ENCODE measurements around the gene C9orf152.

GRCh38 chr9:107637312-107638497 lies 148.1 kb upstream of the KLF4 start:
- PRO-cap: bidirectional peak, plus-strand start at chr9:107638021, minus-strand start at chr9:107637724; unidirectional peak, plus-strand start at chr9:107638211
- RAMPAGE, long total RNA: no peak
- RRBS: 6% methylated on average over 24 of the region's 71 CpGs

GRCh38 chr9:107750622-107751020 lies 261.1 kb upstream of the KLF4 start:
- PRO-cap: no peak
- RAMPAGE, long total RNA: no peak
- RRBS: no CpG with 5 or more reads among the region's 6 CpGs

- PRO-cap: no peak
- RAMPAGE, long total RNA: no peak
- RRBS: no CpG with 5 or more reads among the region's 10 CpGs
Measured at GRCh38 chr9:108142498-108143235, 653.1 kb upstream of the KLF4 start.

DNA sequence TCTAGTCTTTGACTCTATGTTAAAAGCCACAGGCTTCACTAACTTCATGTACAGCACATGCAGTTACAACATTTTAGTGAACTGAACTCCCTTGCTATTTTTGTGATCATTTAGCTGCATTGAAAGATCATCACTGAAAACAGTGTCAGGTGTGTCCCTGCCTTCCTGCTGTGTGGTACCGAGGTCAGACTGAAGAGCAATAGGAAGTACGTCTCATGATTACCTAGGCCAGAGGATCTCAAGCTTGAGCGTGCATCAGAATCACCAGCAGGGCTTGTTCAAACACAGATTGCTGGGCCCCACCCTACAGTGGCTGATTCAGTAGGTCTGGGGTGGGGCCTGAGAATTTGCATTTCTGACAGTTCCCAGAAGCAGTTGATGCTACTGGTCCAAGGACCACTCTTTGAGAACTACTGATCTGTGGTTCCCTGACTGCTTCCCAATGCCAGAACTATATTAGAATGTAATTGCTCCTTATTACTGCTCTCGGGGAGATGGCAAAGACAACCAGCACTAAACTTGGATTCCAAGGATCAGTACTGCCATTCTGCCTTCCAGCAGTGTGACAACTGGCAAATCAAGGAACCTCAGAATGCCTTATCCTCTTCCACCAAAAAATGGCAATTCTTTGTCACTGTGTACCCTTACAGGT lies 159.6 kb downstream of the ACTL7B start:
- PRO-cap: no peak
- RAMPAGE, long total RNA: no peak
- RRBS: no CpG with 5 or more reads among the region's 4 CpGs

DNA sequence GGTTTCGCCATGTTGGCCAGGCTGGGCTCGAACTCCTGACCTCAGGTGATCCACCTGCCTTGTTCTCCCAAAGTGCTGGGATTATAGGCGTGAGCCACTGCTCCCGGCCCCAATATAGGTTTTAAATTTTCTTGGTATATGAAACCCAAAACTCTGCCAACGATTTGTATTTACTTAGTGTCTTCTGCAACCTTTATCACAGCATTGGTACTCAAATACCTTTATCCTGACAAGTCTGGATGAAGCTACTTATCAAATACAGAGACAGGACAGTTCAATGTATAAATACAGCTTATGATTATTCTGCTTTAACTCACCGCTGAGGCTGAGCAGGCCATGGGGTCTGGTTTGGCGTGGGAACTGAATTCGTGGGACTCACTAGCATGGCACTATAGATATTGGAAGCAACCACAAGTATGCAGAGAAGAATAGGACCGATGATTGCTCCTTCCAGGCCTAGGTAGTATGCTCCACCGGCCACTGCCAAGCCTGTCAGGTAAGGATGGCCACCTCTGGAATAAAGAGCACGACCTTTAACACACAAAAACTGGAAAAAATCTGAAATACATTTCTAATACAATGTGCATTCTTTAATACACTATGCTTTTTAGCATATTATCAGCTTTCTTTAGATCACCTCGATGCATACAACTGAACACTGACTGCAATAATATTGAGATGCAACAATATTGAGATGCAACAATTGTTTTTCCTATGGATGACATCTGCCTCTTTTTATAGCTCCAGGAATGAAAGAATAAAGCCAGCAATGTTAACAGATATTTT lies 19.9 kb upstream of the CTNNAL1 start:
- PRO-cap: no peak
- RAMPAGE, long total RNA: no peak
- RRBS: no CpG with 5 or more reads among the region's 12 CpGs

DNA sequence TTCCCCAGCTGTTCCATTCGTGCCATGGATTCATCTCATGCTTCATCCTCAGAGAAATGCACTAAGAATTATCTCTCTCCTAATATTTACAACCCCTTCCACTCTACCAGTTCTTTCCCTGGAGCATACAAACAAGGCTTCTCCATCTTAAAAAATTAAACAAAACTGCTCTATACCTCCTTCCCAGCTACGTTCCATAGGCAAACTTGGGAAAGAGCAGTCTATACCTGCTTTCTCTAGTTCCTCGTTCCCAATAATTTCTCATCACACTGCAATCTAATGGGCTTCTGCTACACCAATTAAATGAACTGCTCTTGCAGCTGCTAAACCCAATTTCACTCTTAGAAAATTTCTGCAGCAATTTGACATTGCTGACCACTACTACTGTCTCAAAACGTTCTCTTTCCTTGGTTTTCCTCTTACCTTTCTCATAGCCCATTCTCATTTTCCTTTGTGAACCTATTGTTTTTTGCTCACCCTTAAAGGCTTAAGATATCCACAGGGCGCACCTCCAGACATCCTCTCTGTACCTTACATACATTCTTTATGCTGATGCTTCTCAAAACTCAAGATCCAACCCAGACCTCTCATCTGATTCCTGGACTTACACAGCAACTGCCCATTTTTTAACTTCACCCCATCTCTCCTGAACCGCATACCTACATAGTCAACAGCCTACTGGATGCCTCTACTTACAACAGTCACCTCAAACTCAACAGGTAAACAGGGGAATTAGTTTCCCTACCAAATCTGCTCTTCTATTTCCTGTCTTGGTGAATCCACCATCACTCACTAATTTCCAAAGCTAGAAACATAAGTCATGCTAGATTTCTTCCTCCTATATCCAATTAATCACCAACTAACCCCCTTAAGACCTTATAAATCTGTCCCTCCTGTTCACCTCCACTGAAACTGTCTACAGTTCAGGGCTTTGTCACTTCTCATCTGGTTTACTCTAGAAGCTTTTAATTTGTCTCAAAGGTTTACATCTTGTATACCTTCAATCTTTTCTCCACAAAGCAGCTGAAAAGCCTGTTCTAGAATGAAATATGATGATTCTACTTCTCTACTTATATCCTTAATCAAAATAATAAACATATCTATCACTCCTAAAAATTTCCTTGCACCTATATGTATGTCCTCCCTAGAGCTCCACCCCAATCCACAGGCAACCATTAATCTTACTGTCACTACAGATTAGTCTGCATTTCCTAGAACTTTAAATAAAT lies 49.7 kb downstream of the TMEM245 start:
- PRO-cap: no peak
- RAMPAGE, long total RNA: no peak
- RRBS: no CpG with 5 or more reads among the region's 6 CpGs

DNA sequence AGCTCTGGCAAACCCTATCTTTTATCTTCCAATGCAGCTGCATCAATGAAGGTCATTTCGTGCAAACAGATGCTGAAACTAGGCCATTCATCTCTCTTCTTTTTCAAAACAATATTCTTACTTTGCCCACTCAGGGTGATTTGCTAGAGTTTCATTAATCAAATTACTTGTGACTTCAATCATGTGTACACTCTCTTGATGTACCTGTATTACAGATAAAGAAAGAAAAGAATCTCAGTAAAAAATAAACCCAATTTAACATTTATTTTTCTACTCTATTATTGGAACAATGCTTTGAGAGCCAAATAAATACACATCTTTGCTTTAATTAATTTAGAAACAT lies 46.5 kb downstream of the TMEM245 start:
- PRO-cap: no peak
- RAMPAGE, long total RNA: no peak
- RRBS: no CpG with 5 or more reads among the region's 1 CpG

DNA sequence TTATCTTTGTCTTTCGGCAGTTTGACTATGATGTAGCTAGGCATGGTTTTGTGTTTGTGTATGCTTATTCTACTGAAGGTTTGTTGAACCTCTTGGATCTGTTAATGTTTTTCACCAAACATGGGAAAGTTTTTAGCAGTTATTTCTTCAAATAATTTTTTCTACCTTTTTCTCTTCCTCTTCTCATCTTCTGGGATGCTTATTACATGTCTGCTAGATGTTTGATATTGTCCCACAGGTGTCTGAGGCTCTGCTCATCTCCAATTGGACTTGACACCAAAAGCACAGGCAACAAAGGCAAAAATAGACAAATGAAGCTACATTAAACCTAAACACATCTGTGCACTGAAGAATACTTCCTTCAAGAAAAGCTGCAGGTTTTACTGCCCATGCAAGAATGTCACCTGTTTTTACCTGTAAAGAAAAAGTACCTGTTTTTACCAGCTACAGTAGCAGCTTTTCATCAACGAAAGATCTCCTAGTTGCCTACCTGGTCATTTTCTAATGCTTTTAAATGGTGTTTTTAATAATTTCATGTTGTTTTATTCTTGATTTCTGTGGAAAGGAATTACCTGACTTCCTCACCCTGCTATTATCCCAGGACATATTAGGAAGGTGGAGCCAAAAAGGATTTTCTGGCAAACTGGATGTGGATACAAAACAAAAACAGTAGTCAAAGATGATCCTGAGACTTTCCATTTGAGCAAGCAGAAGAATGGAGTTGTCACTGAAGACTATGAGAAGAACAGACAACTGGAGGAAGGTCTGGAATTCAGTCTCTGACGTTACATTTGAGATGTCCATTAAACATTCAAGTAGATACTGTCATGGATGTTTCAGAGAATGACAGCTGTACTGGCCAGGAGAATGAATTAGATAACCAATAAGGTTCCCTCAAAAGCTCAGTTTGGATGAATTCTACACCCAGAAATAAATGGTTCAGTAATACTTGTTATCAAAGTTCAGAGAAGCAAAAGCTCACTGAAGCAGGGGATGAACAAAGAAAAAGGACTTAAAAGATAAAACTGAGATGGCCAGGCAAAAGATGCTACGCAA lies 40.7 kb downstream of the TMEM245 start:
- PRO-cap: no peak
- RAMPAGE, long total RNA: no peak
- RRBS: no CpG with 5 or more reads among the region's 4 CpGs

GRCh38 chr9:109253382-109253936 lies 67.4 kb downstream of the EPB41L4B start:
- PRO-cap: no peak
- RAMPAGE, long total RNA: no peak
- RRBS: no CpG with 5 or more reads among the region's 8 CpGs

DNA sequence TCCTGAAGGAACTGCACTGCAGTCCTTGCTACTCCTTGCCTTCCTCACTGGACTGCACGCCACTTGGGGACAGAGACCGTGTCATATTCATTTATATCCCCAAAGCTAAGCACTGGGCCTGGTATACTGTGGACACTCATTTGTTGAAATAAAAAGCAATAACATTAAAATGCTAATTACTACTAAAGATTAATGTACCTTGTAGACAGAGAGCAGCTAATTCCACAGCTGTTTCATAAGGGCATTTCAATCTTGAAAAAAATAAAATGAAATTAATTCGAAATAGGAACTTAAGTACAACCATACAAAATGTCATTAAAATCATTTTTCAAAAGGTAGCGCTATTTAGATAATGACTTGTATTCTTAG lies 58.0 kb downstream of the EPB41L4B start:
- PRO-cap: no peak
- RAMPAGE, long total RNA: no peak
- RRBS: no CpG with 5 or more reads among the region's 4 CpGs

GRCh38 chr9:109304268-109304845 lies 16.5 kb downstream of the EPB41L4B start:
- PRO-cap: no peak
- RAMPAGE, long total RNA: no peak
- RRBS: no CpG with 5 or more reads among the region's 4 CpGs

- PRO-cap: no peak
- RAMPAGE, long total RNA: no peak
- RRBS: no CpG with 5 or more reads among the region's 14 CpGs
Measured at GRCh38 chr9:109317150-109317998, 3.5 kb downstream of the EPB41L4B start.

DNA sequence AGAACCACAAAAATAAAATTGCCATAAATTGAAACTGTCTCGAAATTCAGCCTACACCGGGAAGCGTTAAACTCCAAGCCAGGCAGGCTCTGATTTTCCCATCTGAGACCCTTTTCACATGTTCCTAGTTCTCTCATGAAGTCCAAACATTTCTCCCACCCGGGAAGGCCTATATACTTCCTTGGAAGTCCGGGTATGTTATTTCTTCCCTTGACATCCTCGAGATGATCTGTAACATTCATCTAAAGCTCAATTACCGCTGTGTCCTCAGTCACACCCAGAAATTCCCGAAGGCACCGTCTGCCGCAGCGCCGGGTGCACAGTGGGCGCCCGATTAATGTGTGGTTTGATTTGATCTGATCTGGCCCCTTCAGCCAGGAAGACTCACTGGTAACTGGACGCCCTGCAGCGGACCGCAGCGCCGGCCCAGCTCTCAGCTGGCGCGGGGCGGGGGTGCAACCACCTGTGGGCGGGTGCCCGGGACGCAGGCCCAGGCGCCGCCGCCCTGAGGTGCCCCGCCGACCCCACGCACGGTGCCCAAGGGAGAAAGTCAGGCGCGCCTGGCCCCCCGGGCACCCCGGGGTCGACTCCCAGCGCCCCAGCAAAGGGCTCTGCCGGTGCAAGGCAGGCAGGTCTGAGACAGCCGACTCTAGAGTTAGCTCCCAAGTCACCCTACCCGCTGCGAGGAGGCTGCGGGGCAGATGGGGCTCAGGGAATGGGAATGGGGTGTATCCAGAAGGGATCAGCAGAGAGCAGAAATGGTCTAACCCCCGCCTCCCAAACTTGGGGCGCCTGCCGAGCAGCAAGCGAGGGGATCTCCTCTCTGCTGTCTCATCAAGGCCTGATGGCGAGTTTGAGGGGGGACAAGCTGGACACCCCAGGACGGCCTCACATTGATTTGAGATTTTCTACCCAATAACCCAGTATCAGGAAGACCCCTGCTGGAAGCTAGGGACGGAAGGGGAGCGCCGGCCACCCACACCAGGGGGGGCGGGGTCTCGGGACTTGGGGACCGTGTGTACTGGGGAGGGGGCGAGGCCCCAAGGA lies 1.7 kb downstream of the EPB41L4B start:
- PRO-cap: no peak
- RAMPAGE, long total RNA: no peak
- RRBS: 8% methylated on average over 35 of the region's 56 CpGs

- PRO-cap: no peak
- RAMPAGE, long total RNA: no peak
- RRBS: no CpG with 5 or more reads among the region's 9 CpGs
Measured at GRCh38 chr9:109476590-109477394, 21.3 kb downstream of the PTPN3 start.

- PRO-cap: no peak
- RAMPAGE, long total RNA: no peak
- RRBS: no CpG with 5 or more reads among the region's 3 CpGs
Measured at GRCh38 chr9:109790845-109791294, 10.9 kb downstream of the PALM2AKAP2 start.

DNA sequence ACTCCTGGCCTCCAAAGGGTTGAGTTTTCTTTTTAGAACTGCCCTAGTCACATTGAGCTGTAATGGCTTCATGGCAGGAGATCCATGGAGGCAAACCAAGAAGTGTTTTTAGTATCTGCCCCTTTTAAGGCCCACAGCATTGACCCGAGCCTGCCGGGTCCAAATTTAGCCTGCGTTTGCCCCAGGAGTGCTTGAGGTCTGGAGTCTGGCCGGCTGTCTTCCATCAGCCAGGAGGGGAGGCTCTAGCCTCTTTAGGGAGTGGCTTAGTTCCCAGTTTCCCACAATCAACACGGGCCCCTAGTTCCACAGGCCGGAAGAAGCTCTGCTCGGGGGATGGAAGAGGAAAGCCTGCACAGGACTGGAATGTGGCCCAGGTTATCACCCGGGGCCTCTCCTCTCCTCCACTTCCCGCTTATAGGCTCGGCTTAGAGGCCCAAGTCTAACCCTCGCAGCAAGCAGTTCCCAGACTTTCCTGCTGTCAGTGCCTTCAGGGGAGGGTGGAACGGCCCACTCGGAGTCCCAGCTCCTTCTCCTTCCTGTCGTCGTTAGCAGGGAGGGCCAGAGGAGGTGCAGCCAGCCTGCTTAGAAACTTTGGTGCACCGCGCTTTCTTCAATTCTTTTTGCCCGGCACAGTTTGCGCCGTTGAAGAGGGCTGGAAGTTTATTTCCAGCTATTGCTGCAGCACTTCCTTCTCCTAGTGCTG lies 80.7 kb downstream of the C9orf152 start:
- PRO-cap: no peak
- RAMPAGE, long total RNA: no peak
- RRBS: 4% methylated on average over 7 of the region's 20 CpGs

- PRO-cap: no peak
- RAMPAGE, long total RNA: no peak
- RRBS: no CpG with 5 or more reads among the region's 4 CpGs
Measured at GRCh38 chr9:110189000-110189506, 18.9 kb downstream of the C9orf152 start.

- PRO-cap: no peak
- RAMPAGE, long total RNA: no peak
- RRBS: no CpG with 5 or more reads among the region's 12 CpGs
Measured at GRCh38 chr9:110207966-110208549, at the start of gene C9orf152. Gene C9orf152, minus strand, starts transcription at chr9:110208159.

- PRO-cap: no peak
- RAMPAGE, long total RNA: no peak
- RRBS: no CpG with 5 or more reads among the region's 5 CpGs
Measured at GRCh38 chr9:110209456-110209930, 1.5 kb upstream of the C9orf152 start.

GRCh38 chr9:110254359-110254997 lies 1.8 kb downstream of the TXN start:
- PRO-cap: no peak
- RAMPAGE, long total RNA: no peak
- RRBS: no CpG with 5 or more reads among the region's 7 CpGs

Measured in lung (tissue), 4 donors.